ENCODE measurements around a stretch of chr5.

DNA sequence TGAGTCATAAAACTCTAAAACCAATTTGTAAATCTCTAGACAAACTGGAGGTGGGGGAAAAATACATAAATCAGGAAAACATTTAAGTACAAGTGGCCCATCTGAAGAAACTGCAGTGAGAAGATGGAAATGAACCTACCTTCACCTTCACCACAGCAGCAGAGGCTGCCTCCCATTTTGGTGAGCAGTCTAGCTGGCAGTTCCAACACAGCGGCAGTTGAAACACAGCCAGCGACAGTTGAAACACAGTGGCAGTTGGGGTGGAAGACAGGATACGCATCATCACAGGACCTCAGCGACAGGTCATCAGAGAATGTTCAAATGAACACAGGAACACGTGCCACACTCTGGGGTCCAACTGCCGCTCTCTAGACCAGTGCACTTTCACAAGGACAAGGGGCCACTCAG lies 53.3 kb upstream of the SIMC1 start:
- RRBS = no CpG with 5 or more reads among the region's 6 CpGs
CAGE:
- cytosol, long polyA plus RNA = no peak
- long polyA plus RNA = no peak
- nucleus, long polyA plus RNA = no peak

DNA sequence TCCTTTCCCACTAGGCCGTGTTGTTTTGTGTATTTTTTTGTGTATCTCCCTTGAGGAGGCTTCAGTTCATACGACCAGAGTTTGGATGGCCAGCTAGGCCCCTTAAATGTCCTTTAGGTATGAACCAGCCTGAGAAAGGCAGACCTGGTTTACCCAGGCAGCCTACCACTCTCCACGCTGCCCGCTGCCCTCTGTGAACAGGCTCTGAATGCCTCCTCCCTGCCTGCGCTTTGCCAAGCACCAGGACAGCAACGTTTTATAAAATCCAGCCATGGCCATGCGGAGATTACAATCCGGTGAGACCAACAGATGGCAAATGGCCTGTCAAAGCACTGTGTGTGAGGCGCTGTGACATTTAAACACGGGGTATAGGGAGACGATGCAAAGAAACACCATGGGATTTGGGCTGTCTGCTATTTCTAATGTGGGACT lies 667 bp upstream of the CLTB start:
- RRBS = no CpG with 5 or more reads among the region's 11 CpGs
CAGE:
- cytosol, long polyA plus RNA = no peak
- long polyA plus RNA = no peak
- nucleus, long polyA plus RNA = no peak

- RRBS = no CpG with 5 or more reads among the region's 5 CpGs
CAGE:
- cytosol, long polyA plus RNA = no peak
- long polyA plus RNA = no peak
- nucleus, long polyA plus RNA = no peak
Measured at GRCh38 chr5:176427979-176428450, 11.7 kb upstream of the CLTB start.

DNA sequence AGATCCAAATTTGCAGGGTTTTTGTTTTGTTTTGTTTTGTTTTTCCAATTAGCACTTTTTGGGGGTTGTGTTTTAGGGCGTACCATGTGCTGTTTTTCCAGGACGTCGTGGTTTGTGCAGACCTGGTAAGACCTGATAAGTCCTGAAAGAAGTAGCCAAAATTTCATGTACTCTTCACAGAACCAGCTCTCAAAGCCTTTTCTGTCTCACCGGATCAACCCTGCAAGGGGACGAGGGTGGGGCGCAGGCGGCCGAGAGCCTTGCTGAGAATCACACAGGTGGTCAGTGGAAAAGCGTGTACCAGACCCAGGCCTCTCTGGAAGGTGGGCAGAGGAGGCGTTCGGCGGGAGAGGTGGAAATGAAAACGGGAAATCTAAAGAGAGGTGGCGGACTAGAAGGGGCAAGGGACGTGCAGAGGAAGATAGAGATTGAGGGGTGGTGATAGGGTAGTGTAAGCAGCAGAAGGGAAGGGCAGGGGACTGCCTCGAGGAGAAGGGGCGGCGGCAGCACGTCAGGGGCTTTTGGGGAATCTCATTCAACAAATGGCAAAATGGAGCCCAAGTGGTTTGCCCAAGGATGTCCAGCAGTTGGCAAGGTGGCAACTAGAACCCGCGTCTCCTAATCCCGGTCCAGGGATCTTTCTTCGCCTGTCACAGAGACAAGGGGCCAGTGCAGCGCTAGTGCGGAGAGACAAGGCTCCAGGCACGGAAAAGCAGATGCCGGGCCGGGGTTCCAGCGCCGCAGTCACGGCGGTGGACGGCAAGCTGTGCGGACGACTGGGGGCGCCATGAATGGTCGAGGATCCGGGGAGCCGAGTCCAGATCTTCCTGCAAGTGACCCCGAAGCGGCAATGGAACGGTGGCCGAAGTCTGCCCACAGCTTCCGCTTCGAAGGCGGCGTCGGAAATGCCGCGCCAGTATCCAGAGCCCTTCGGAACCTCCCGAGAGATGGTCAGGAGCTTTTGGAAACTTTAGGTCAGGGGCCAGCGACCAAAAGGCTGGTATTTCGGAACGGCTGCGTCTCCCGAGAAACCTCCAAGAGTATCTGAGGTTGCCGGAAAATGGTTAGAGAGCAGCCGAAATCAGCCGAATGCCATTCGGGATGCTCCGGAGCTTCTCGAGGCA lies 869 bp upstream of the FAF2 start:
- RRBS = 3% methylated on average over 17 of the region's 63 CpGs
CAGE:
- cytosol, long polyA plus RNA = no peak
- long polyA plus RNA = no peak
- nucleus, long polyA plus RNA = no peak

DNA sequence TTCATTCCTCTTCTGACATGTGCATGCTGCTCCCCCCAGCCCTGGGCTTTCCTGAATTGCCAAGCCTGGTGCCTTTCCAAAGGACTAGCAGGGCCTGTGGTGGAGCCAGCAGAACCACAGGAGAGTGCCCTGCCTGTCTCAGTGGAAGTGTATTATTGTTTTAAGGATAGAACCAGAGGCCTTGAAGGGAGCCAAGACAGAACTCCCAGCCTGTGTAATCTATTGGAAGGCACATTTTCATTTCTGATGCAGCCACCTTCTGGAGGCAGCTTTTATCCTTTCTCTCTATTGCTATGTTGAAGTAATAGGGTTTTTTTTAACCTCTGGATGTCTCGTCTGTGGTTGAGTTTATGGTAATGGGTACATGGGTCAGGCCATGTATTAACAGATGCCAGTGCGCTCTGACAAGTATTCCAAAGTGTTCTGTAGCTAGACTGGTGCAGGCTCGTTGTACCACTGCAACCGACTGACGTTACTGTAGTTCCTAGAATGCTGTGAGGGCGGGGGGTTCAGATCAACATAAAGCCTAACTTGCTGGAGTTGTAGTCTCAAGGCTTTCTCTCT lies 29.2 kb downstream of the RNF44 start:
- RRBS = no CpG with 5 or more reads among the region's 6 CpGs
CAGE:
- cytosol, long polyA plus RNA = no peak
- long polyA plus RNA = no peak
- nucleus, long polyA plus RNA = no peak

DNA sequence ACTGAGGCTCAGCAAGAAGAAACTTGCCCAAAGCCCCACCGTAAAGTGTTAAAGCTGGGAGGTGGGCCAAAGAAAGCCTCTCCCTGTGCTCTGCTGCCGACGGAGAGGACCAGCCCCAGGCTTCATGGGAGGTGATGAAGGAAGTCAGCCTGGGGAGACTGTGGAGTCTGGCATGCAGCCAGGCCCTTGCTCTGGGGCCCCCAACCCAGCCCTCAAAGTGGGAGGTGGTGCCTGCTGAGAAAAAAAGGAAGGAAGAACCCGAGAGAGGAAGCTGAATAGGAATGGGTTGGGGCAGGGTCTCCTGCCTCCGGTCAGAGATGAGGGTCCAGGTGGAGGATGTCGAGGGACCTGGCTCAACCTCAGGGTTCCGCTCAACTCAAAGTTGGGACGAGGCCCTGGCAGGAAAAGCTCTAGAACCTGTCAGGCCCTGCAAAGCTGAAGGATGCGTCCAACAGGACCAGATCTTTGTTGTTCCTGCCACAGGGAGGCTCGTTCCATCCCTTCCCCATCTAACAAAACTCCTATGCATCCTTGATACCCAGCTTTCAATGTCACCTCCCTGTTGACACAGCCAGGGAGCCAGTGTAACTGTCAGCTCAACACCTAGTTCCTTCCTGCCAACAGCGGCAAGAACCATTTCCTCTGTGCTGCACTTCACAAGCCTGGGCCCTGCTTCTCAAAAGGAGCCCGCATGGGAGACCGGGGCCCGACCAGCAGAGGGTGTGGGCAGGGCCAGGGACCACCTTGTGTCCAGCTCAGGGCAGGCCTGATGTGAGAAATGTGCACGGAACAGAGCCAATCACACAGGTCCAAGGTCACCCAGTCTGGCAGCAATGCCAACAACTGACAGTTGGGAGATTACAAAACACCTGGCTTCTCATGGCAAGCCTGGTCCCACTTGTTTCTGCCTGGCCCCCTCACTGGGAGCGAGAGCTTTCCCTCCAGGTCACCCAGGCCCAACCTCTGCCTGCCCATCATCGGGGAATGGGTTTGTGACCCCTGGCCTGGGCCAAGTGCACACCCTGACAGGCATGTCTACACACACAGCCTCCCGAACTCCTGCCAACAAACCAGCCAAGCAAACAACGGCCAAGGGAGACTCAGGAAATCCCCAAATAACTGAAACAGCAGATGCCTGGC lies 3.4 kb downstream of the RNF44 start:
- RRBS = no CpG with 5 or more reads among the region's 19 CpGs
CAGE:
- cytosol, long polyA plus RNA = no peak
- long polyA plus RNA = no peak
- nucleus, long polyA plus RNA = no peak

GRCh38 chr5:176537674-176538017 lies 444 bp upstream of the RNF44 start:
- RRBS = 1% methylated on average over 7 of the region's 21 CpGs
CAGE:
- cytosol, long polyA plus RNA = start-site peak on the minus strand at chr5:176537822-176537889, 31 and 68 reads in 2 replicates
- long polyA plus RNA = no peak
- nucleus, long polyA plus RNA = no peak

DNA sequence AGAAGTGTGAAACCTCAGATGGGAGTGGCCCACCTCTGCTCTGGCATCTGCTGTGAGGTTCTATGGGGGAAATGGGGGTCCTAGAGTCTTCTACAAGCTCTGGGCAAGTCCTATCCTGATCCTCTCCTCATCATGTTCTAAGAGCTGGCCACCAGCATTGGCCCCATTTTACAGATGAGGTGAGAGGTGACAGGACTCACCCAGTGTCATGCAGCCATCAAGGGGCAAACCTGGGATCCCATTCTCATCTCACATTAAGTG lies 3.9 kb upstream of the RNF44 start:
CAGE:
- cytosol, long polyA plus RNA = no peak
- long polyA plus RNA = no peak
- nucleus, long polyA plus RNA = no peak

GRCh38 chr5:176541388-176542098 lies 4.3 kb upstream of the RNF44 start:
- RRBS = no CpG with 5 or more reads among the region's 11 CpGs
CAGE:
- cytosol, long polyA plus RNA = no peak
- long polyA plus RNA = no peak
- nucleus, long polyA plus RNA = no peak

DNA sequence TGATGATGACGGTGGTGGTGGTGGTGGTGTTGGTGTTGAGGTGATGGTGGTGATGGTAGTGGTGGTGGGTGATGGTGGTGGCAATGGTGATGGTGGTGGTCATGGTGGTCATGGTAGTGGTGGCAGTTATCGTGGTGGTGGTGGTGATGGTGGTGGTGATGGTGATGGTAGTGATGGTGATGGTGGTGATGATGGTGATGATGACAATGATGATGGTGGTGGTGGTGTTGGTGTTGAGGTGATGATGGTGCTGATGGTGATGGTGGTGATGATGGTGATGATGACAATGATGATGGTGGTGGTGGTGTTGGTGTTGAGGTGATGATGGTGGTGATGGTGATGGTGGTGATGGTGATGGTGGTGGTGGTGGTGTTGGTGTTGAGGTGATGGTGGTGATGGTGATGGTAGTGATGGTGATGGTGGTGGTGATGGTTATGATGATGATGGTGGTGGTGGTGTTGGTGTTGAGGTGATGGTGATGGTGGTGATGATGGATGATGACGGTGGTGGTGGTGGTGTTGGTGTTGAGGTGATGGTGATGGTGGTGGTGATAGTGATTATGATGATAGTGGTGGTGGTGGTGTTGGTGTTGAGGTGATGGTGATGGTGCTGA lies 17.9 kb downstream of the GPRIN1 start:
- RRBS = no CpG with 5 or more reads among the region's 3 CpGs
CAGE:
- cytosol, long polyA plus RNA = no peak
- long polyA plus RNA = no peak
- nucleus, long polyA plus RNA = no peak

DNA sequence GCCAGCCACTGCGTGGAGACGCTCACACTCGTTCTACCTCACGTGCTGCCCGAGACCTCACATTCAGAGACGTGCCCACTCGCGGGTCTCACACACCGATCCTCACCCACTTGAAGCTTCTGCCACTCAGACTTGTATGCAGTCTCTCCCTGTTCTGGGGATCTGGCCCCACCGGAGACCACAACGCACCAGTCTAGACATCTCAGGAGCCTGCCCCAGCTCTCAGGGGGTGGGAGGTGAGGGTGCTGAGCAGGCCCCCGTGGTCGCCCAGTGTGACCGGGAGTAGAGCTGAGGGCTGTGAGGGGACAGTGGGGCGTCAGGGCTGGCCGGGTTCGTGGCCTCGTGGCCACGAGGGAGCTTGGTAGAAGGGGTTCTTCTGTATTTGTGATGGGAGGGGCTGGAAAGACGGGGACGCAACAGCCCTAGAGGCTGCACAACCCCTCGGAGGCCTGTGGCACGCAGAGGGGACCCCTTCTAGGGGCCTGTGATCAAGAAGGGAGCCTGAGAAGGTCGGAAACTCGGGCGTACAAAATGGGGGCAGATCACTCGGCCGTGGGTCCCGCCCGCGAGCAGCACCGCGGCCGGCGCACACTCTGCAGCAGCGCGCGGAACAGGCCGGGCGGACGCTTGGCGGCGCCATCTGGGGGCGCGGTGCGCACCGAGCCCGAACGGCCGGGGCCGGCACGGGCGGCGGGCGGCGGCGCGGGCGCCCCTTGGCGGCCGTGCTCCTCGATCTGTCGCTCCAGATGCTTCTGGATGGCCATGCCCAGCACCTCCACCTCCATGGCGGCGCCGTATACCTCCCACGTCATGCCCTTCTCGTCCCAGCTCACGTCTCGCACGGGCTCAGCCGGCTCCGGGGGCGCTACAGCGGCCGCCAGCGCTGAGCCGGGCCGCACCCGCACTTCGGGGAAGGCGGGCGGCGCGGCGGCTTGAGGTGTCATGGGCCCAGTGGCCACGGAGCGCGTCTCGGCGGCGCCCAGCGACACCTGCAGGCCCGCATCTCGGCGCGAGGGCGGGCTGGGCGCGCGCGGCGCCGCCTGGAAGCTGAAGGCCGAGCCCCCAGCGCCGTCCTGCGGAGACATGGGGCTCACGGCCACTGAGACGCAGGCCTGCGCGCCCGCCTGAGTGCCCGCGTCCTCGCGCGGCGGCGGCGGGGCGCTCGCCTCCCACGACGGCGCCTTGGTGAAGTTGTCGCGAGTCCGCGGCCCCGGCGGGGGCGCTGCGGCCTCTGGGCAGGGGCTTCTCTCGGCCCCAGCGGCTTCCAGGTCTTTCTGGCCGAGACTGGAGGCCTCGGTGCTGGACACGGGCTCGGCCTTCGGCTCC lies 13.2 kb downstream of the GPRIN1 start:
- RRBS = 96% methylated on average over 19 of the region's 141 CpGs
CAGE:
- cytosol, long polyA plus RNA = no peak
- long polyA plus RNA = no peak
- nucleus, long polyA plus RNA = no peak

DNA sequence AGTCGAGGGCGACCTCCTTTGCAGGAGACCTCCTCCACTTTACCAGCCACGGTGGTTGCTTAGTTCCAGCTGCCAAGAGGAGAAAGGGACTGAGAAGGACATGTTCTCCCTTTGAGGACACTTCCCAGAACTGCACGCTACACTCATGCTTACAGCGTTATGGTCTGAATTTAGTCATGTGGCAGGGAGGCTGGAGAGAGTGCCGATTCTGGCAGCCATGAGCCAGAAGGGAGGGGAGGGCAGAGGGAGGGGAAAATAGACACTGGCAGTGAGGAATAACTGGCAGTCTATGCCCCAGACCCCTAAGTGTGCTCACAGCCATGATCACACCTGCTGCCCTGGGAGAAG lies 47.8 kb downstream of the TSPAN17 start:
- RRBS = no CpG with 5 or more reads among the region's 6 CpGs
CAGE:
- cytosol, long polyA plus RNA = no peak
- long polyA plus RNA = no peak
- nucleus, long polyA plus RNA = no peak

DNA sequence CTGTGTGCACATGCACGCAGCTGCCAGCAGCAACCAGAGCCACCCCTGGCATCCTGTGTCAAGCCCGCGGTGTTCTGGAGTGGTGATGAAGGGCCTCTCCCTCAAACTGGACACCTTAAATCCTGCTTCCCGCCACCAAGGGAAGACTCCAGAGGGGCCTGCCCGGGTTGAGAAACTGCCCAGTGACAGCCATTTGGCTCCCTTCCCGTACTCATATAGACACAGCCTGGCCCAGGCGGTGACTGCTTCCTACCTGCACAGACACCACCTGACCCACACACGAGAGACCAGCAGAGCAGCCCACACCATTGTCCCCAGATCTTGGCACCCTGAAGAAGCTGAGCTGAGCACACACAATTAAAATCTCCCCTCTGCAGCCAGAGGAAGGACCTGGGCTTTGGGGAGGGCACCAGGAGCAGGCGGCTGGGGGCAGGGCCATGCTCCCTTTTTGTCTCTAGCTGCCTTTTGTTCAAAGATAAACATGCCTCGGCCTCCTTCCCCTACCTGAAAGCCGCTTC lies 78.3 kb downstream of the TSPAN17 start:
- RRBS = no CpG with 5 or more reads among the region's 11 CpGs
CAGE:
- cytosol, long polyA plus RNA = no peak
- long polyA plus RNA = no peak
- nucleus, long polyA plus RNA = no peak

DNA sequence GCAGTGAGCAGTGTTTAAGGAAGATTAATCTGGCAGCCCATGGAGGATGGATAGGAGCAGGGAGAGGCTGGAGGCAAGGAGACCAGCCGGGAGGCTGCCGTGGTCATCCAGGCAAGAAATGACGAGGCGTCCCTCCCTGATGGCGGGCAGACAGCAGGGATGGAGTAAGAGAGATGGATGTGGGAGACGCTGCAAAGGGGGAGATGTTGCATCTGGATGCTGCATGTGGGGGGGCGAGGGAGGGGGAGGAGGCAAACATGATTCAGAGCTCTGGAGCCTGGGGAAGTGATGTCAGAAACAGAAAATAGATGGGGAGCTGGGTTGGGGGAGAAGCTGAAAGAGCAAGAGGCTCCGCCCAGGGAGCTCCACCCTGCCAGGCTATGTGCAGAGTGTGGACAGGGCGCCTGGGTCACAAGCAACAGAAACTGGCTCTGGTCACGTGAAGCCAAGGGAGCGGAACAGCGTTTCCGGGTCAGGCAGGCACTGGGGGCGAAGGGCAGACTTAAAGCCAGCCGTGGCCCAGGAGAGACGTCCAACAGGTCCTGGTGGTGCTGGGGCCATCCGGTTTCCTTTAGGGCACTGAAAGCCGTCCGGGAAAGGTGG lies 12.7 kb downstream of the UNC5A start:
- RRBS = 87% methylated on average over 4 of the region's 19 CpGs
CAGE:
- cytosol, long polyA plus RNA = no peak
- long polyA plus RNA = no peak
- nucleus, long polyA plus RNA = no peak

DNA sequence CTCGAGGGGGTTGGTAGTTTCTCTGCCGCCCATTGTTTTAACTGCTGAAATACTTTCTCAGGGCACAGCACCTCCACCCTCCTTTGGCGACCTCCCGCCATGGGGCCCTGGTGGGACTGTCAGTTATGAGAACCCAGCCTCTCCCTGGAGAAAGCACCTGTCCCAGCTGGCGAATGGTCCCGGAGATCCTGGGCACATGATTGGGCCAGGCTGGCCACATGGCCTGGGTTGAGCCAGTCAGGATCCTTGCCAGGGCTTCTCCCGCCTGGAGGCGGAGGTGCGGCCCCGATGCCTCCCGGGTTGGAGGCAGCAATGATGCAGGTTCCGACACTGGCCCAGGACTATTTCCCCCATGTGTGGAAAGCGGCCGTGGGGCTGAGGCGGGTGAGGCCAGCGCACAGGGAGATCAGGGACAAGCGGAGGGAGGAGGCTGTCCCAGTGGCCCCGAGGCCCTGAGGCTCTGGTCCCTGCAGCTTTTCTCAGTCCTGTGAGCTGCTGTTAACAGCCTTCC lies 13.6 kb downstream of the UNC5A start:
- RRBS = 92% methylated on average over 6 of the region's 18 CpGs
CAGE:
- cytosol, long polyA plus RNA = no peak
- long polyA plus RNA = no peak
- nucleus, long polyA plus RNA = no peak

- RRBS = 84% methylated on average over 4 of the region's 10 CpGs
CAGE:
- cytosol, long polyA plus RNA = no peak
- long polyA plus RNA = no peak
- nucleus, long polyA plus RNA = no peak
Measured at GRCh38 chr5:176846375-176846903, 36.1 kb downstream of the UNC5A start.

- RRBS = no CpG with 5 or more reads among the region's 26 CpGs
CAGE:
- cytosol, long polyA plus RNA = no peak
- long polyA plus RNA = no peak
- nucleus, long polyA plus RNA = no peak
Measured at GRCh38 chr5:177350509-177351522, 652 bp downstream of the LMAN2 start.

DNA sequence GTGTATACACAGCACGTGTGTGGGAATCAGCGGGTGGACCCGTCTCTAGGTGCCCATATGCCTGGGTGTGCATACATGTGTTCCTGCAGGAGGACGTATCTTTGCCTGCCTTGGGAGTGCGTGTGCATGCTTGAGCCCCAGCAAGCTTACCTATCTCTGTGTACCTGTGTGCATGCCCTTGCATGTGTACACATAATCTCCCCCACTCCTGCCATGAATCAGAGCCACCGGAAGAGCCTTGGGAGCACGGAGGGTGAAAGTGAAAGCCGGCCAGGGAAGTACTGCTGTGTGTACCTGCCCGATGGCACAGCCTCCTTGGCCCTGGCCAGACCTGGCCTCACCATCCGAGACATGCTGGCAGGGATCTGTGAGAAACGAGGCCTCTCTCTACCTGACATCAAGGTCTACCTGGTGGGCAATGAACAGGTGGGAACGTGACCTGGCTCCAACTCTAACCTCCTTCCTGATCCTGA lies 10.8 kb downstream of the RGS14 start:
- RRBS = no CpG with 5 or more reads among the region's 12 CpGs
CAGE:
- cytosol, long polyA plus RNA = no peak
- long polyA plus RNA = no peak
- nucleus, long polyA plus RNA = no peak

- RRBS = 31% methylated on average over 26 of the region's 106 CpGs
CAGE:
- cytosol, long polyA plus RNA = no peak
- long polyA plus RNA = no peak
- nucleus, long polyA plus RNA = no peak
Measured at GRCh38 chr5:177403272-177404272, 3.1 kb upstream of the PFN3 start.

GRCh38 chr5:177404273-177405015 lies 4.0 kb upstream of the PFN3 start:
- RRBS = 2% methylated on average over 26 of the region's 53 CpGs
CAGE:
- cytosol, long polyA plus RNA = no peak
- long polyA plus RNA = no peak
- nucleus, long polyA plus RNA = no peak

All from SK-N-SH (cell line).